ENCODE data around the gene CCDC167.

DNA sequence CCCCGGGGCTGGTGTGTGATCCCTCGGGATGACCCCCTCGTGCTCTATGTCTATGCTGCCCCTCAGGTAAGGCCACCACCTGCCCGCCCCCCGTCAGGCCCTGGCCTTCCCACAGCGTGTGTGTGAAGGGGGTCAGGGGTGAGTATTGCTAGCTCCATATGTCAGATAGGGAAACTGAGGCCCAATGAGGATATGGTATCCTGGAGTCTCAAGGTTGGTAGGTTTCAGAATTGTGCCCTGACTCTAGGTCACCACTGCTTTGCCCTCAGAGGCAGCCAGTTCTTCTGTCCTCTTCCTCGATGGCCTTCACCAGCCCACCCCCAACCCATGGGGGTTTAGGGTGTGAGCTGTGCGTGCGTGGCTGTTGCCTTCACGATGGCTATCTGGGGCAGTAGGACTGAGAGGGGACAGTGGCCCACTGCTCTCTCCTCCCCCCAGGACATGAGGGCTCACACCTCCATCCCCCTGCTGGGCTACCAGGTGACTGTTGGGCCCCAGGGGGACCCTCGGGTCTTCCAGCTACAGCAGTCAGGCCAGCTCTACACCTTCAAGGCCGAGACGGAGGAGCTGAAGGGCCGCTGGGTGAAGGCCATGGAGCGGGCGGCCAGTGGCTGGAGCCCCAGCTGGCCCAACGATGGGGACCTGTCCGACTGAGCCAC is 22.2 kb downstream of the FGD2 start:
- PRO-cap, result no peak
CAGE:
- cytosol, long polyA plus RNA, result no peak
- long polyA plus RNA, result no peak
- nucleus, long polyA plus RNA, result no peak

- PRO-cap, result no peak
CAGE:
- cytosol, long polyA plus RNA, result no peak
- long polyA plus RNA, result no peak
- nucleus, long polyA plus RNA, result no peak
Observed at GRCh38 chr6:37033206-37033816, 27.9 kb downstream of the FGD2 start.

- PRO-cap, result no peak
CAGE:
- cytosol, long polyA plus RNA, result no peak
- long polyA plus RNA, result no peak
- nucleus, long polyA plus RNA, result no peak
Observed at GRCh38 chr6:37083142-37083967, 77.9 kb downstream of the FGD2 start.

DNA sequence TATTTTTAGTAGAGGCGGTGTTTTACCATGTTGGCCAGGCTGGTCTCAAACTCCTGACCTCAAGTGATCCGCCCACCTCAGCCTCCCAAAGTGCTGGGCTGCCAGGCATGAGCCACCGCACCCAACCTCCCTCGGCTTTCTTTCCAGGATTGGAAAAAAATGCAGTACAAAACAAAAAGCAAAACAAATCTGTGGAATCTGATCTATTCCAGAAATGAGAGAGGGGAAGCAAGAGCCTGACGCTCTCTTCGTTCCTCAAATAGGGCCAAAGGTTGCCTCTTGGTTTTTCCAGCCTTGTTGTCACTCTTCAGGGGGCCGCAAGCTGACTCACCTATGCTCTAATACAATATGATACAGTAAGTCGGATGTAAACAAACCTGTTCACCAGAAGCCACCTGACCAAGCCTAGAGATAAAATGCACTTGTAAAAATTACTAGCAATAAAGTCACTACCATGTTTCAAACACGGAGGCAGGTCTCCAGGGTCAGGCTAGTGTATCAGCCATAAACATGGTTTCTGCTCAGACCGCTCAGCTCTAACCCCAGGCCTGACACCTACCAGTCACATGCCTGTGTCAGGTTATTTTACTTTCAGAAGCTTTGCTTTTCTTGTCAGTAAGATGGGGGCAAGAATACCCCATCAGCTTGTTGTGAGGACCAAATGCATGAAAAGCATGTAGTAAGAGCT is 65.4 kb upstream of the PIM1 start:
- PRO-cap, result no peak
CAGE:
- cytosol, long polyA plus RNA, result no peak
- long polyA plus RNA, result no peak
- nucleus, long polyA plus RNA, result no peak

GRCh38 chr6:37258300-37258737 is 375 bp upstream of the TMEM217 start:
- PRO-cap, result no peak
CAGE:
- cytosol, long polyA plus RNA, result no peak
- long polyA plus RNA, result no peak
- nucleus, long polyA plus RNA, result no peak

DNA sequence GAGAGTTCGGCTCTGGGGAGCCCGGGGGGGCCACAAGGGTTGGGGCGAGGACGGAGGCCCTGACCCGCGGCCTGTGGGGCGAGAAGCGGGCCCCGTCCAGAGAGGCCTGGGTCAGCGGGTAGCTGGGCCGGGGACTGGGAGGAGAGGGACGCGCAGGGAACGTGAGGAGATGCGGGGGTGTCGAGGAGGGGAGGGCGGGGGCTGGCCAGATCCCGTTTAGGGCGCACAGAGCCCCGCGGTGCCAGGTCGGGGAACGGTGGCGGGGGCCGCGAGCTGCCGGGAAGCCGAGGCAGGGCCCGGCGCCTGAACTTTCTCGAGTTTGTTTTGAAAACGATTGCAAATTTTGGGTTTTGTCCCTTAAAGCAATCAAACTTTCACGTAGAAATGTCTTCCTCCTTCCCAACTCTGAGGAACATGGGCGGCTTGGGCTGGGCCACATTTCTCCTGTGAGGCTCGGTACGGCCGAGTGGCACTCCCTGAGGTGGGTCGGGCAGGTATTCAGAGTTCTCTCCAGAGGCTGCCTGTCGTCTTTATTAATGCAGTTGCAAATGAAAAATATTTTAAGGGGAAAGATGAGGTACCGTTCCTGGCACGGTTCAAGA is 852 bp downstream of the RNF8 start:
- PRO-cap, result no peak
CAGE:
- cytosol, long polyA plus RNA, result no peak
- long polyA plus RNA, result no peak
- nucleus, long polyA plus RNA, result no peak

- PRO-cap, result no peak
CAGE:
- cytosol, long polyA plus RNA, result no peak
- long polyA plus RNA, result no peak
- nucleus, long polyA plus RNA, result no peak
Observed at GRCh38 chr6:37446195-37446565, 13.2 kb downstream of the CMTR1 start.

DNA sequence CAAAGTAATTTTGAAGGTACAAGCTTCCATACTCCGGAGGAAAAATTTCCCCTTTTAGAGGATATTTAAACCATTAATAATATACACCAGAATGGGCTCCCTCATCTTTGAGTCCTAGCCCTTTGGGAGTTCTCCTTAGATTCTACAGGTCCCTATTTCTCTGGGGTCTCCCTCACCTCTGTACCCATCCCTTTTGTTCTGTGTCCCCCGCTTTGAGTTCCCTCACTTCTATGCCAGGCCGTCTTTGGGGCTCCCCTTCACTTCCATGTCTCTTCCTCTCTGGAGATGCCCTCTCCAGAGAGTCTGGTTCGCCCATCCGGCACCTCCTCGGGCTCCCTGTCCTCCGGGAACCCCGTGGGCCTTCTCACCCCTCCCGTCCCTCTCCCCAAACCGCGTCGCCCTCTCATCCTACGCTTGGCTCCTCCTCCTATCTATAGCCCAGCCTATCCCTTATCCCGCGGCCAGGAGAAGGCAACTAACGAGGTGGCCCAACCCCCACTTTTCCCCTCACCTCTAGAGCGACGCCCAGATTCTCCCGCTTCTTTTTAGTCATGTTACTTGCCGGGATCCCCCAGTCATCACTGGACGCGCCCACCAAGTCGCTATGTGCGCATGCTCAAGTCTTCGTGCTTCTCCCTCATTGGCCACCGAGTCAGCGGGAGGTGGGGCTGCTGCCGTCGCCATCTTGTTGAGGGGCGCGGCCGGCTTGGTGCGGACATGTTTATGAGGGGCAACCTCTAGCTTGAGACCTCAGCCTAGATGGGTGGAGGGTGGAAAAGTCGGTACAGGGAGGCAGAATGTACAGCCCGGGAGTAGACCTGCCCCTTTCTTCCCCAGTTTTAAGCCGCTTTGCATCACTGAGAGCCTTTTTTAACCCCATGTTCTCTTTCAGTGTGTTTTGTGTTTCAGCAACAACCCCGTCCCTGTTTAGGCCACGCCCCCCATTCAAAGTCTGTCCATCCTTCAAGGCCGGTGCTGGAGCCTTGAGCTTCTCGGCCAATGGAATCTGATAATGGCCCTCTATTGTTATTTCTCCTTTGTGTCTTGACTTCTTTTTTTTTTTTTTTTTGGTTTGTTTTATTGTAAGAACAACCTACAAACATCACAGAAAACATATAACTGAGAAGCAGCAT is at the start of gene CCDC167:
TSS of gene CCDC167 (minus strand) at position 583 of the 1,133 bp plus-strand sequence.
- PRO-cap, result no peak
CAGE:
- cytosol, long polyA plus RNA, result start-site peak on the minus strand centred at position 565 of the sequence, 39 bp wide, 857 and 651 reads in 2 replicates
- long polyA plus RNA, result start-site peak on the minus strand centred at position 578 of the sequence, 73 bp wide, 1,728 and 1,118 reads in 2 replicates
- nucleus, long polyA plus RNA, result start-site peak on the minus strand centred at position 568 of the sequence, 34 bp wide, 458 and 537 reads in 2 replicates

- PRO-cap, result no peak
CAGE:
- cytosol, long polyA plus RNA, result no peak
- long polyA plus RNA, result no peak
- nucleus, long polyA plus RNA, result no peak
Observed at GRCh38 chr6:37501782-37502455, 2.2 kb upstream of the CCDC167 start.

GRCh38 chr6:37506893-37507610 is 7.4 kb upstream of the CCDC167 start:
- PRO-cap, result no peak
CAGE:
- cytosol, long polyA plus RNA, result no peak
- long polyA plus RNA, result no peak
- nucleus, long polyA plus RNA, result no peak

GRCh38 chr6:37560500-37560871 is 60.8 kb upstream of the CCDC167 start:
- PRO-cap, result no peak
CAGE:
- cytosol, long polyA plus RNA, result no peak
- long polyA plus RNA, result no peak
- nucleus, long polyA plus RNA, result no peak

GRCh38 chr6:37679853-37680531 is 17.7 kb downstream of the MDGA1 start:
- PRO-cap, result no peak
CAGE:
- cytosol, long polyA plus RNA, result no peak
- long polyA plus RNA, result no peak
- nucleus, long polyA plus RNA, result no peak

- PRO-cap, result no peak
CAGE:
- cytosol, long polyA plus RNA, result no peak
- long polyA plus RNA, result no peak
- nucleus, long polyA plus RNA, result no peak
Observed at GRCh38 chr6:37696701-37697545, 760 bp downstream of the MDGA1 start.

- PRO-cap, result no peak
CAGE:
- cytosol, long polyA plus RNA, result no peak
- long polyA plus RNA, result no peak
- nucleus, long polyA plus RNA, result no peak
Observed at GRCh38 chr6:37731893-37732326, 34.2 kb upstream of the MDGA1 start.

DNA sequence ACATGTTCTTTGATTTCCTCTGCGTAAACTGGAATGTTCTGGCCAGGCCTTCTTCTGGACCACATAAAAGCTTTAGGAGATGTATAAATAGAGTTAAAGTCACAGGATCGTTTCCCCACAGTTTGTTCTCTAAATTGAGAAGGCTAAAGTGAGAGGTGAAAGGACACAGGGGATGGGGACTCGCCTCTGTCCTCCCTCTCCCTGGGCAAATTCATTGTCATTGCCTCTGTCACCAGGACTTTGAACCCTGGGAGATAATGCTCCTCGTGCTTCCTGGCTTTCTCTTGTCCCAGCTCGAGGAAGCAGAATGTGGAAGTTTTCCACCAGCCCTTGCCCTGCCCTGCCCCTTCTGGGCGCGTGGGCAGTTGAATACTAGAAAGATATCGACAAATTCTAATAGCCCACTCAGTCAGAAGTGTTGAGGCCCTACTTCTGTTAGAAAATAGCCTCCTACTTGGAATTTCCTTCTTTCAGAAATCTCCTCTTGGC is 20.2 kb upstream of the ZFAND3 start:
- PRO-cap, result no peak
CAGE:
- cytosol, long polyA plus RNA, result no peak
- long polyA plus RNA, result no peak
- nucleus, long polyA plus RNA, result no peak

GRCh38 chr6:37822296-37822915 is 2.9 kb downstream of the ZFAND3 start:
- PRO-cap, result no peak
CAGE:
- cytosol, long polyA plus RNA, result no peak
- long polyA plus RNA, result no peak
- nucleus, long polyA plus RNA, result no peak

DNA sequence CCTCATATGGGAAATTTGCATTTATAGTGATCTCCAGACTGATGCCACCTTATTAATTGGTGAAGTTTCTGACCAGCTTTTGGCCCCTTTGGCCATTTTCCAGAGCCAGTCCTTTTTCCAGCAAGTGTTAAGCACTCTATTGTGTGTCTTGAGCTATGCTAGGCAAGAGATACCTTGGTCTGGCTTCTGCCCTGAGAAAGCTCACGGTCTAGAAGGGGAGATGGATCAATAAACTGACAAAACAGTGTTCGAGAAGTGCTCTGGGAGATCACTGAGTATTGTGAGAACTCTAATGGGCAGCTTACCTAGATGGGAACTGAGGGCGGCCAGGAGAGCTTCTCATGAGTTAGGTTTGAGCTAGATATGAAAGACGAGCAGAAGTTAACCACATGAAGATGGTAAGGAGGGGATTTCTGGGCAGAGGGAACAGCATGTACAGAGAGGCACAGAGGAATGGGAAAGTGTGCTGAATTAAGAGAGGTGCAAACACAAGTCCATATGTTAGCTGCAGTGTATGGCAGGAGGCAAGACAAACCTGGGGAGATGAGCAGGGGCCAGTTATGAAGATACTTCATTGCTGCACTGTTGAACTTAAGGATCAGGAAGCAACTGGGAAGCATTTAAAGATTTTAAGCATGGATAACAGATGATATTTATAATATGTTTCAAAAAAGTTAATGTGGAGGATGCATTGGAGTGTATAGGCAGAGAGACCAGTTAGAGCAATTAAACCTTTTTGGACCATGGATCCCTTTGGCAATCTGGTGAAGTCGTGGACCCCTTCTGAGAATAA is 12.0 kb downstream of the ZFAND3 start:
- PRO-cap, result no peak
CAGE:
- cytosol, long polyA plus RNA, result no peak
- long polyA plus RNA, result no peak
- nucleus, long polyA plus RNA, result no peak

- PRO-cap, result no peak
CAGE:
- cytosol, long polyA plus RNA, result no peak
- long polyA plus RNA, result no peak
- nucleus, long polyA plus RNA, result no peak
Observed at GRCh38 chr6:37835760-37836360, 16.3 kb downstream of the ZFAND3 start.

GRCh38 chr6:37861803-37862613 is 42.5 kb downstream of the ZFAND3 start:
- PRO-cap, result no peak
CAGE:
- cytosol, long polyA plus RNA, result no peak
- long polyA plus RNA, result no peak
- nucleus, long polyA plus RNA, result no peak

DNA sequence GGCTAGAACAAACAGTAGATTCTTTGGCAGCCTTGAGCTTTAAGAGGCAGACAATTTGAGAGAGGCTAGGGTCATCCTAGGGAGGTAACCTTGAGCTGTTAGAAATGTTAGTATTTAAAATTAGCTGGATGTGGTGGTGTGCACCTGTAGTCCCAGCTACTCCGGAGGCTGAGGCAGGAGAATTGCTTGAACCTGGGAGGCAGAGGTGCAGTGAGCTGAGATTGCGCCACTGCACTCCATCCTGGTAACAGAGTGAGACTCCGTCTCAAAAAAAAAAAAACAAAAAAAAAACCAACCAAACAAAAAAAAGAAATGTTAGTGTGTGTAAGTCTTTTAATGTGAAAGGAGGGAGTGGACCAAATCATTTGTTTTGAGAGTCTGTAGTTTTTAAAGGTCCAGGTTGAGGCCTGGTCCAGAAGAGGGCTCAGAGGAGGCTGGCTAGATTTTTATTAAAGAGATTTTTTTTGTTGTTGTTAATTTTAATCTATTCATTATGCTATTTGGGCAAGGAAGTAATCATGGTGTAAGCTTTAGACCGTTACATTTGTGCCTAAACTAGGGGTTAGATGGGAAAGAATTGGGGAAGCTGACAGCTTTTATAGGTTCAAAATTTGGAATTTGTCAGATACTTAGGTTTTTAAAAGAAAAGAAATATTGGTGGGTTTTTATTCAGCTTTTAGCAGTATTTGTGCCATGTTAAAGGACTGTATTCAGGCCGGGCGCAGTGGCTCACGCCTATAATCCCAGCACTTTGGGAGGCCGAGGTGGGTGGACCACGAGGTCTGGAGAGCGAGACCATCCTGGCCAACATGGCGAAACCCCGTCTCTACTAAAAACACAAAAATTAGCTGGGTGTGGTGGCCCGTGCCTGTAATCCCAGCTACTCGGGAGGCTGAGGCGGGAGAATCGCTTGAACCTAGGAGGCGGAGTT is 112.0 kb downstream of the ZFAND3 start:
- PRO-cap, result no peak
CAGE:
- cytosol, long polyA plus RNA, result no peak
- long polyA plus RNA, result no peak
- nucleus, long polyA plus RNA, result no peak